Hair follicle dermal papilla cell (primary cell): ENCODE measurements around the genes KY and PRR23C.

GRCh38 chr3:134406523-134407233 is 32.4 kb upstream of the AMOTL2 start:
- CAGE, long polyA plus RNA: no peak

DNA sequence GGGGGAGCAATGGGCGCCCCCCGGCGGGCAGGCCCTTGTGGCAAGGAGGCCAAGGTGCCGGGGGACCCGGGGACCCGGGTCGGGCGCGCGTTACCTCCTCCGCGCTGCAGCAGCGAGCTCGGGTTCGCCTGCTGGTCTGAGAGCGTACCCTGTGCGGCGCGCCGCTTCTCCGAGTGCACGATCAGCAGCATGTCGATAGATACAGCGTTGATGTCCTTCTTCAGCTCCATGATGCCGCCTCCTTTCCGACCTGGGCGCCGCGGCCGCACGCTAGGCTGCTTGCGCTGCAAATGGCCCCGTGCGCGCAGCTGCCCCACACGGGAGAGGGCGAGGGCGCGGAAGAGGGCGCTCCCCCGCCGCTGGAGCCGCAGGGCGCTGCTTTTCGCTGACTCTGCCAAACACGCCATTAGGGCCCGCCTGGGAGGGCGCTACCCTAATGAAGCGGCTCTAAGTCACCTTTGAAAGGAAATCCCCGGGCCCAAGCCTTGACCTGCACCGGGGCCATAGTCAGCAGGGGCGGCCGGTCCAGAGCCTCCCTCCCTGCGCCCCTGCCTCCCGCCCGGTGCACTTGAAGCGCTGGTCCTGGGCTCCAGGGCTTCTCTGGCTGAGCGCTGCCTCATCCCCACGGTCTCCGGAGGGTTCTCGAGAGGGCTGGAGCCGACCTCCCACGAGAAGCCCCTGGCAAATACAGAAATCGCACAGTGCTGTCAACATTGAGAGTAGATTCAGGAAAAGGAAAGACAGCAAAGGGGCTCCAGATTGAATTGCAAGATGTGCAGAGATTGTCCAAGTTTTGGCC is at the start of gene KY:
TSS of gene KY (minus strand) at position 292 of the 799 bp plus-strand sequence.
- CAGE, long polyA plus RNA: no peak

GRCh38 chr3:136191999-136192589 is 4.0 kb downstream of the MSL2 start:
- CAGE, long polyA plus RNA: no peak

DNA sequence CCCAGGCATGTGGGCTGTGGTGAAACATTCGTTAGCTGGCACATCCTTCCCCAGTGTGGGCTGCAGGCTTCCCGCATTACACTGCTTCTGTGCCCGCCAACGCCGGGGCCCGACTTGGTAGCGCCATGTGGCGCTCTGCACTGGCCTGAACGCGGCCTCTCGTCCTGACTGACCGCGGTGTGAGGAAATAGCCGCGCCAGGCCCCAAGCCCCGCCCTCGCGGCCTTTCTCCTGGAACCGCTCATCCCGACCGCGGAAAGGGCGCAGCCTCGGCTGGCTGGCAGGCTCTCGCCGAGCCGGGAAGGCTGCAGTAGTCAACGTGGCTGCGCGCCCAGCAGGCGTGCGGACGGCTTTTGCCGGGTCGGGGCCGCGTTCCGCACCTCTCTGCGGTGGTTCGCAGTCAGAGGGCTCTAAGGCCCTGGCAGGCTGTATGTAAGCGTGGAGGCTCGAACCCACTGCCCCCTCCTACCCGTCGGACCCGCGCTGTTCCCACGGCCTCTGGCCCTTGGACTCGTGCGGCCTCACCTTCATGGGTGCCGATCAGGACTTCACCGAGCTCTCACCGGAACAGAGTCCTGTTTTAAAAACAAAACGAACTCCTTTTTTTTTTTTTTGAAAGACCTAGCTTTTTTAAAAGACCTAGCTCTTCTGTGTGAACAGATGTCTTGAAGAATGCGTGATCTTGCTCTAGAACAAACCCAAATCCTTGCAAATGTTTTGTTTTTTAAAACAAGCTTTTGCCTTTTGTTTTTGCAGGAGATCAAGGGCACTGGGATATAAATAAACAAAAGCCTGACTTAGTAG is 751 bp upstream of the MSL2 start:
- CAGE, long polyA plus RNA: no peak

DNA sequence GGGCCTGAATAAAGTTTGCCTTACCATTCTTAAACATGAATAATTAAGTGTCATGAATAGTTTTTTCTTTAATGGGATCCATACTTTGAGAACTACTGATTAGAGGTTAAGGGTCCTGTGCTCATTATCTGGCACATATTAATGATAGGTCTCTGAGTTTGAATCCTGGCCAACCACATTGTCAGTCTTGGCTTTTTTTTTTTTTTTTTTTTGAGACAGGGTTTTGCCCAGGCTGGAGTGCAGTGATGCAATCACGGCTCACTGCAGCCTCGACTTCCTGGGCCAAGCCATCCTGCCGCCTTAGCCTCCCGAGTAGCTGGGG is 667 bp upstream of the PCCB start:
- CAGE, long polyA plus RNA: no peak

GRCh38 chr3:136429632-136430011 is 179.5 kb downstream of the PCCB start:
- CAGE, long polyA plus RNA: no peak

DNA sequence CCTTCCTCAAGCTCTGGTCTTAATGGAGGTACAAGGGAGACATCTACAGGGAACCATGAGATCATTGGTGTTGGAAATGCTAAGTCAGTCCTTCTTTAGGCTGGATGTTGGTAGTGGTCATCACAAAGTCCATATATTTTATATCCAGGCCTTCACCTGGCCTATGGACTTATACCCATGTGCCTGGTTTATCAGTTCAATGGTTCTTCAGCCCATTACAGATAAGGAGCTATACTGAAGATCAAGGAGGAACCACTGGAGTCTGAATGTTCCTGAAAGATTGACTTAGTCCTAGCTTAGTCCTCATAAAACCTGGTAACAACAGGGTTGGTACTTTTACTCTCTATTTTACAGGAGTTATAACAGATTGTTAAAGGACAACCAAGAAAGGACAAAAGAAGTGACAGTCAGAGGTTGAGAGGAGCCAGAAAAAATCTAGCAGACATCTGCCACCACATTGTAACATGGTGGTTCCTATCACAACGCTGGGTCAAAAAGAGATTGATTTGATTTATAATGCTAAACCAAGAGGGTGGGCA is 134.8 kb downstream of the STAG1 start:
- CAGE, long polyA plus RNA: no peak

DNA sequence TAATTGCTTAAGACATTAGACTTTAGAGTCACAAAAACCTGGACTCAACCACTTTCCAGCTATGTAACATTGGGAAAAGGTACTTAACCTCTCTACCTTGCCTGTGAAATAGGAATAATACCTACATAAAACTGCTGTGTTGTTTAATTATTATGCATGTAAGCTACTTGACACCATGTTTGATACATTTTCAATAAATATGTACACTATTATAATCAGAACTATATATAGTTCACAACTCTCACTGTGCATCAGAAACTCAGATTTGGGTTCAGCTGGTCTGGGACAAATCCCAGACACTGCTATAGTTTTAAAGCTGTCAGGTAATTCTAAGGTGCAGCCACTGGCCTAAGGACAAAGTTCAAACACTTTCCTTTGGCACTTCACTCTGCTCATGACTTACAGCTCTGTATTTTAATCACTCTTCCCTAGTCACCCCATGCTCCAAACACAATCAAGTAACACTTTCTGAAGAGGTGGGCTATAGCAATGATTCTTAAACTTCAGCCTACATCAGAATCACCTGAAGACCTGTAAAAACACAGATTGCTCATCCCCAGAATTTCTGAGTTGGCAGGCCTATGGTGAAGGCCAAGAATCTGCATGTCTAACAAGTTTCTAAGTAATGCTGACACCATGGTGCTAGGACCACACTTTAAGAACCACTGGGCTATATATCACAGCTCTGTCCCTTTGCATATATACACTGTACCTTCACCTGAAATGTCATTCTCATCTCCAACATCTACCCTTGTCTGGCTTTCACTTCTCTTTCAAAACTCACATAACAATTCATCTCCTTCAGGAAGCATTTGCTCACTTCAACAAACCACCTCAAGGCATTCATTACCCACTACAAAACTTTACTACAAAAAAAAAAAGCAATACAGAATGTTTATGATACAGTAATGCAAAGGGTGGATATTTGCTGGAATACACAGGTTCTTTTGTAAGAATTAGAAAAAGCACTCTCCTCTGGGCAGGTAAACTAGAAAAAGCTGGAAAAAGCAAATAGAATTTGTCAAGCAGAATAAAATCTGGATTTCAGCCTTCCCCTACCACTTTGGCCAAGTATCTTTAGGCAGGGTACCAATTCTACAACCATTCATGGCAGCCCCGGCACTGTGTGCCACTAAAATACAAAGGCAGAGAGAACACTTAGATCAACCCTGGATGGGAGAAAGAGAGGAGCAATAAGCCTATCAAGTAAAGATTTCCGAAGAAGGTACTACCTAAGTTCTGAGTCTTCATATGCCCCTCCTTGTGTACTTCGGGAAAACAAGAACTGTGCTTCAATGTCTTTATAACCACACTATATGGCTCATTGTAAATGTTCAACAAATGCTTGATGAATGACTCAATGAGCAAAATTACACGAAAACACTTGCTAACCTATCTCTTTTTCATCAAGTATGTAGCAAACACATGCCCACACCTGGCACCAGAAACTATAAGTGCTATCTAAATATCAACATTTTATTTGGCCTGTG is 21.3 kb downstream of the STAG1 start:
- CAGE, long polyA plus RNA: no peak

- CAGE, long polyA plus RNA: no peak
Observed at GRCh38 chr3:136734714-136735573, 17.2 kb downstream of the STAG1 start.

DNA sequence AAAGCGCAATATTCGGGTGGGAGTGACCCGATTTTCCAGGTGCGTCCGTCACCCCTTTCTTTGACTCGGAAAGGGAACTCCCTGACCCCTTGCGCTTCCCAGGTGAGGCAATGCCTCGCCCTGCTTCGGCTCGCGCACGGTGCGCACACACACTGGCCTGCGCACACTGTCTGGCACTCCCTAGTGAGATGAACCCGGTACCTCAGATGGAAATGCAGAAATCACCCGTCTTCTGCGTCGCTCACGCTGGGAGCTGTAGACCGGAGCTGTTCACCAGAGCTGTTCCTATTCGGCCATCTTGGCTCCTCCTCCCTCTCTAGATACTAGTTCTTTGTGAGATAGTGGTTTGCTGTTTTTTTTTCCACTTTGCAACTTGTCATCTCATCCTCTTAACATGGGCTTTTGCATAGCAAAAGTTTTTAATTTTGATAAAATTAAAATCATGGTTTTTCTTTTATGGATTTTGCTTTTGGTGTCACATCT is 11.7 kb downstream of the IL20RB start:
- CAGE, long polyA plus RNA: no peak

DNA sequence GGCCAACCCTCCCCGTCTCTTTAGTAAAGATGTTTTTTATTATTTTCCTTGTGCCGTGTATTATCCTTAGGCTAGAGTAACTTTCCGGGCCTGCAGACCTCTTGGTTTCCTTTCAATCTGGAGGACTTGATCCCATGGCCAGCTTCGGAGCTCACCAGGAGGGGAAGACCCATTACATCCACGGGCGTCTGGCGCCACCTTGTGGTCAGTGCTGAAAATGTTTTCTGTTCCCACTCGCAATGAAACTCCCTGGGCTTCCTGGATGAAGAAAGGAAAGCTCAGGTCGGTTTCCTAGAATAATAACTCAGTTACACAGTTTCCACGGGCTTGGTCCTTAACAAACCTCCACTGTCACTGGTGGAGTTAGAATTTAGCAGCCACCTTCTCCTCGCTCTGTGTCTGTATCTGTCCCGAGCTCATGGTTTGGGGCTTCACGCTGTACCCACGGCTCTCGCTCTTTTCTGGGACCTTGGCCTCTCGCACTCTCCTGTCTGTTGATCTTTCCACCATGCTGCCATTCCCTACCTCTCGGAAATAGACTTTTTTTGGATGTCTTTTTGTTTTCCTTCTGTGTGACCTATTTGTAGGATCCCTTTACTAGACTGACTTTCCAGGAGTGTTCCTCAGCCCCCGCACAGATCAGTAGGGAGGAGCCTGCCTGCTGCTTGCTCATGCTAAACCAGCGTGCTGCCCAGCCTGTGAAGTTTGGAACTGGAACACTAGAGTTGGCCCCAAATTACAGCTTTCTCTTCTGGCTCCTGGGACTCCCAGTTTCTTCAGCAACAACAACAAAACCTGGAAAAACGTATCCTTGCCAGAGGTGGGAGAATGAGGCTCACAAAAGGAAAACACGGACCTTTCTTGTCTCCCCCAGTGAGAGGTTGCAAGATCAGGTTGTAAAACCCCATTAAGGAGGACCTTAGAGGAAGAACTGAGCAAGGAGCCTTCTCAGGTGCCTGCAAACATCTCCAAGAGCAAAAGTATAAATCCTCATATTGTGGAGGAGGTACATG is 56.4 kb downstream of the IL20RB start:
- CAGE, long polyA plus RNA: no peak

DNA sequence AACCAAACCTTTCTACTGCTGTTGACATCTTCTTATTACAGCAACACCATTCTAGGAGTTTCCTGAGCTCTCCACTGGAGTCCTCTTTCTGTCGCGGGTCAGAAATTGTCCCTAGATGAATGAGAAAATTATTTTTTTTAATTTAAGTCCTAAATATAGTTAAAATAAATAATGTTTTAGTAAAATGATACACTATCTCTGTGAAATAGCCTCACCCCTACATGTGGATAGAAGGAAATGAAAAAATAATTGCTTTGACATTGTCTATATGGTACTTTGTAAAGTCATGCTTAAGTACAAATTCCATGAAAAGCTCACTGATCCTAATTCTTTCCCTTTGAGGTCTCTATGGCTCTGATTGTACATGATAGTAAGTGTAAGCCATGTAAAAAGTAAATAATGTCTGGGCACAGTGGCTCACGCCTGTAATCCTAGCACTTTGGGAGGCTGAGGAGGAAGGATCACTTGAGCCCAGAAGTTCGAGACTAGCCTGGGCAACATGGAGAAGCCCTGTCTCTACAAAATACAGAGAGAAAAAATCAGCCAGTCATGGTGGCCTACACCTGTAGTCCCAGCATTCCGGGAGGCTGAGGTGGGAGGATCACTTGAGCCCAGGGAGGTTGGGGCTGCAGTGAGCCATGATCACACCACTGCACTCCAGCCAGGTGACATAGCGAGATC is 21.9 kb downstream of the CLDN18 start:
- CAGE, long polyA plus RNA: no peak

DNA sequence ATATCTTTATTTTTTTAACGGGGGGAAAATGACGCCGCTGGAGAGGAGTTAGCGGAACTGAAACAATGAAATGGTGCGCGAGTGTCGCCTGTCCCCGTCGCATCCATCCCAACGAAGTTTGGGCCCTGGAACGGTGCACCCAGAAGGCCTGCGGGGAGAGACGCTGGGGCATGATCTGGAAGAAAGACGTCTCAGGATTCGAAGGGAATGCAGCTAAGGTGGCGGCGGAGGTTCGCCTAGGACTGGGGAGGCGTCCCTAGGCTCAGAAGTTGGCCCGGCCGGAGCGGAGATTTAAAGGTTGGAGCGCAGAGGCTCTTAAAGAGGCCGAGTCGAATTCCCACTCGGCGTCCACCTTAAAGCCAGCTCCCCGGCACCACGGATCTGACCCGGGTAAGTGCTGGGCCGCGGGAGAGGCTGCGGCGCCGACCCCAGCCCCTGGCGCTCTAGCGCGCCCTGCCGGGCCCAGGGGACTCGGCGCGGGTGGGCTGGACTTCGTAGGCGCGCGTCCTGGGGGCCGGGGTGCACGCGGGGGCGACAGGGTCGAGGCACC is 368 bp upstream of the MRAS start:
- CAGE, long polyA plus RNA: no peak

GRCh38 chr3:138351863-138352269 is 3.5 kb downstream of the MRAS start:
- CAGE, long polyA plus RNA: no peak

DNA sequence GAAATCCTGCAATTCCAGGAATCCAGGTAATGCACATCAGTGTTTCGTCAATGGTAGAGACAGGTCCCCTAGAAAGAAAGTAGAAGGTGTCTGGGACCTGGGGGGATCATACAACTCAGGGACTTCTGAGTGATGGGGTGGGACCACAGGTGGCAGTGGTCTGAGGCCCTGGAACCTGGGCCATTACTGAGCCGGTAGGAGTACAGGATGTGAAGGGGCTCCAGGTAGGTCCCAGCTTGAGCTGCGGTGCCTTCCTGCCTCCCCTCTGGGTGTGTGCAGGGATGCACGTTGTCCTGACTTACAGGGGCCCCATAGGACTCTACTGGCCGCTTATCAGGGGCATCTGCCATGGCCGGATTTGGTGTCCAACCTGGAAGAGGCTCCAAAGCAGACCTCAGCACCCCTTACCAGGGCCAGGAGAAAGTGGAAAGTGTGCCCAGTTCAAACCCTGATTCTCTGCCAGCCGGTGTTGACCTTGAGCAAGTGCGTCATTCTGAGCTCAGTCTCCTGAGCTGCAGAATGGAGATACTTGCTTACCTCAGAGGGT is 35.6 kb upstream of the ESYT3 start:
- CAGE, long polyA plus RNA: no peak

DNA sequence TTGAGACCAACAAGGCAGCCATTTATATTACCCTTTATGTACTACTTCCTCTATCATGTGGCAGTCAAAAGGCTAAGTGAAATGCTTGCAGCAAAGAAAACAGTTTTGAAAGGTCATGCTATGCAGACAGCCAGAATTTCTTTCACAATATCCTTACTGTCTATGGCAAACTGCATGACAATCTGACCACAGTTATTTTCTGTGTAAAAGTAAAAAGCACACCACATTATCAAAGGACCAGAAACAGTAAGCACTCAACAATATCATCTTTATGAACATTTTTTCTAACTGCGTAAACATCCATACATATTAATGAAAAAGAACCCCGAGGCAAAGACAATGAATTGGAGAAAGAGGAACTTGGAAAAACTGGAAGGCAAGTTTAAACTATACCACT is 47.9 kb downstream of the PIK3CB start:
- CAGE, long polyA plus RNA: no peak

DNA sequence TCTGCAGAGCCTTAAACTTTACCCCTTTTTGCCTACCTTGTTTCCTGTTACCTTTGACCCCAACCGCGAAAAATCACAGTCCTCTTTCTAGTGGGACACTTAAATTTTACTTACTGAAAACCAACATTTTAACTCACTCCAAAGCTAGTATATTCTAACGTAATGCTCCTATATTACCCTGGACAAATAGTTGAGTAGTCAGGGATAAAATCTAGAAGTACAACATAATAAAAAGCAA is 707 bp upstream of the PIK3CB start:
- CAGE, long polyA plus RNA: no peak

DNA sequence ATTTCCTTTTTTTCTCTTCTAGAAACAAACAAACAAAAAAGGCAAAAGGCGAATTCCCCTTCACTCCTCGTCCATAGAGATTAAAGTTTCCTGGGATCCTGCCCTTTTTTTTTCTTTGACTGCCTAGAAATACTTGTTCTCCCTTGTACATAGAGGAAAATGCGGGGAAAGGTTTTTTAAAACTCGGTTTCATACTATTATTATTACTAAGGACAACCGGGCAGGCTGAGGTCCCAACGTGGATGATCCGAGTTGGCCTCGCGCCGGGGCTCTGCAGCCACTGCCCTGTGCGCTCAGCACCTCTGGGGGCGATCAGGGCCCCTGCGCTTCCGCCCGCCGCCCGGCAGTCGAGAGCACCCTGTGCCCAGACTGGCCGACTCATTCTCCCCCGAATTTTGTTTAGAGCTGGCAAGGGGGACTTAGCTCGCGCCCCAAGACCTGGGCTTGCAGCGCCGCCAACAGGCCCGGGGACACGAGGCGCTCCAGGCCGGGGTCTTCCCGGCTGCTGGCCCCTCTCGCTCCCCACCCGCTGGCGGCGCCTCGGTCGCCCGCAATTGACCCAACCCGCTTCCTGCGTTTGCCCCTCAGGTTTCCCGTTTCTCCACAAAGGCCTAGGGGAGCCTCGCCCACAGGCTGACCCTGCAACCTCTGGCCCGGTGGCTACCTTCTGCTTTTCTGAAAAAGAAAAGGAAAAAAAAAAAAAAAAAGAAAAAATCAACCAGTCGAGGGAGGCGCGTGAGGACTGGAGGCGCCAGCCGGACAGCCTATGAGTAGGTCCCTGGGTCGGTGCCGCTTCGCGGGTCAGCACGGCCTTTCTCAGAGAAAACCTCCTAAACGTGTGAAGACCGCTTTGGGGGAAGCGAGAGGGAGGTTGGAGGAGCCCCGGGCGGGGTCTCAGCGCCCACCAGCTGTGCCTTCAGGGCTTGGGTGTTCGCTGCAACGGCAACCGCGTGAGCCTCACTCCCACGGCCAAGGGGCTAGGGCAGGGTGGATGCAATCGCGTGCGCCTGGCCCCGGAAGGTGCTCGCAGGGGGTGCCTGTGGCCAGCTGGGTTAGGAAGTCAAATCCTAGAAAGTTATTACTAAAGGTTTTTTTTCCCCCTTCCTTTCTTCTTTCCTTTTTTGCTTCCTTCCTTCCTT is 7.3 kb downstream of the FOXL2 start:
- CAGE, long polyA plus RNA: no peak

GRCh38 chr3:138948528-138949695 is 1.9 kb downstream of the FOXL2NB start:
- CAGE, long polyA plus RNA: no peak

DNA sequence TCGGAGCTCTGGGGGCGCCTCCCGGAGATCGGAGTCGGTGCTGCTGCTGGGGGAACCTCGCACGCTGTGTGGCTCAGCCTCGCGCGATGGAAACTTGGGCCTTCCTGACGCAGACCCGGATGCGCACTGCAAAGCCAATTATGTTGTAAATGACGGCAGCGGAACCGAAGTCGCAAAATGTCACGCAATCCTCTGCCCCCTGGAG is at the start of gene PRR23C:
TSS of gene PRR23C (minus strand) at position 145 of the 205 bp plus-strand sequence.
- CAGE, long polyA plus RNA: no peak